Helper T cell (primary cell): ENCODE measurements around a stretch of chr11.

GRCh38 chr11:69642426-69643121, 1.6 kb downstream of the CCND1 start:
- PRO-cap, 2 experiments: peak in 1 of 2 experiments; most common minus-strand start chr11:69642810 (in 1)

- PRO-cap, 2 experiments: no peak in any of the 2 experiments
These were observed 13.9 kb downstream of the CCND1 start for GRCh38 chr11:69654697-69655376.

DNA sequence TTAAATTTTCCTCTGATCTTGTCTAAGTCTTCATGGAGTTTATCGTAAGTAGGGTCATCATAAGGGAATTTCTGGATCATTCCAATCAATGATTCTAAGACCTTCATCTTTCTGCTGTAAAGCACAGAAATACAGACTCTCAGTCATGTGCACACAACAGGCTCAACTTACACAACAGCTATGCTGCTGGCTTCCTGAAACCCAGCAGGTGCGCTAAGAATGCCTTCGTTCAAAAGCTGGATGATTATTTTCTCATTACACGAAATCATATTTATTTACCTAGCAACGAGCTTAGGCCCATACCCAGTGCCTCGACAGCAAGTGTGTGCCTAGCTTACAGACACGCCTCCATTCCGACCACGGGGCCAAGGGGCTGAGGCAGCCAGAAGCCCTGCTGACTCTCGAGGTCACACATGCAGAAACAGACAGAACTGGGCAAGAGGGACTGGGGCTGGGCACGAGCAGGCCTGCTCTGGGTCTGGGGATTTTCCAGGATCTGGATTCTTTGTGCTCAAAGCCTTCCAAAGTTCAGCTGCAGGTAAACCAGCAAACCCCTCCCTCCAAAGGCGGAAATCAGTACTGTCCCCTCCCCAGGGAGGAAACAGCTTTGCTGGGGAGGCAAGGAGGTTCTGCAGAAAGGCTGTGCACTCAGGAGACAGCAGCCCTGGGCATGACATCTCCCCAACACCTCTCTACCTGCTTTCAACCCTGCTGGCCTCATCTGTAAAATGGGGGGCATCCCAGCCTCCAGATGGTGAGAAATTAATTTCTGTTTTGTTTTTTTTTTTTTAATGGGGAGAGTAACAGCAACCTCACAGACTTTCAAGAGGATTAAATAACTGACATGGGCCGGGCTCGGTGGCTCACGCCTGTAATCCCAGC, 7.0 kb downstream of the LTO1 start:
- PRO-cap, 2 experiments: no peak in any of the 2 experiments

DNA sequence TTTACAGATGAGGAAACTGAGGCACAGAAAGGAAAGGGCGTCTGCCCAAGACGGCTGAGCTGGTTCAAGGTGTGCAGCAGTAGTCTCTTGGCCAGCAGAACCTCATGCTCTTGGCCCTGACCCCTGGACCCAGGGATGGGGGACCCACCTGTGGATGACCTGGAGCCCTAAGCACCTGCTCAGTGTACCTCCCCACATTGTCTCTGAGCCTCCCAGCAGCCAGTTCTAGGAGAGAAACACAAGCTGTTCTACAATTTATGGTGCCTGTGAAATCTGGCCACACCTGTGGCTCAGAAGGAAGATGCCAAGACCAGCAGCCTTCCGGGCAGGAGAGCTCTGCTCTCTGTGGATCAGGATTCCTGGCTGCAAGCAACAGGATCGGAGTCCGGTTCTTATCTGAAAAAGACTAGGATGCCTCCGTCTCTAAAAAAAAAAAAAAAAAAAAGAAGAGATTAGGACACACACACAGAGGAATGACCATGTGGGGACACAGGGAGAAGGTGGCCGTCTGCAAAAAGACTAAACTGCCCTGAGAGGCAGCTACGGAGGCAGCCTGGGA, 103.6 kb upstream of the ANO1 start:
- PRO-cap, 2 experiments: no peak in any of the 2 experiments

DNA sequence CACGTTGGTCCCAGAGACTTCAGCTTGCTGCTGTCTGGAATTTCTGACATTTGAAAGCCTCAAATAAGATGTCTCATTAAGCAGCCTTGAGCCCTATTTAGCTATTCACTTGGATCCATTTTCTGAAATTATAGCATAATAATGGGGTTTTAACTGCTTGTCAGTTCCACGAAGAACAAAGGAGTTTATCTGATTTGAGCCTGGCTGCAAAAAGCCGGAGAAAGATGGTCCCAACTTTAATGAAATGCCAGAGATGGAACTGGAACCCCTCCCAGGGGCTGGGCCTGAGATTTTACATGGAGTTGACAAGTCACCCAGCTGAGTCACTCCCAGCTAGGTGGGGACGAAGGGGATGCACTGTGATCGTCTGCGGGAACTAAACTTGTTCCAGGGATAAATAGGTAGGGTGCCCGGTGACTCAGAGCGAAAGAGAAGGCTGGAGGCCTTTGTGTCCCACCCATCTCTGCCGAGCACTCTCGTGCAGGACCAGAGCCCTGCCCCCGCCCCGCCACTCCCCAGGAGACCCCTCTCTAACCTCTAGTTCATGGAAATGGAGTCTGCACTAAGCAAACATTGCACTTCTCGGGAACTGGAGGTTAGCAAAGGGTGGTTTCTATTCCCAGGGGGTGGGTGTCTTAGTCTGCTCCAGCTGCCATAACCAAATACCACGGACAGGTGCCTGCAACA, 60.9 kb upstream of the FADD start:
- PRO-cap, 2 experiments: no peak in any of the 2 experiments

DNA sequence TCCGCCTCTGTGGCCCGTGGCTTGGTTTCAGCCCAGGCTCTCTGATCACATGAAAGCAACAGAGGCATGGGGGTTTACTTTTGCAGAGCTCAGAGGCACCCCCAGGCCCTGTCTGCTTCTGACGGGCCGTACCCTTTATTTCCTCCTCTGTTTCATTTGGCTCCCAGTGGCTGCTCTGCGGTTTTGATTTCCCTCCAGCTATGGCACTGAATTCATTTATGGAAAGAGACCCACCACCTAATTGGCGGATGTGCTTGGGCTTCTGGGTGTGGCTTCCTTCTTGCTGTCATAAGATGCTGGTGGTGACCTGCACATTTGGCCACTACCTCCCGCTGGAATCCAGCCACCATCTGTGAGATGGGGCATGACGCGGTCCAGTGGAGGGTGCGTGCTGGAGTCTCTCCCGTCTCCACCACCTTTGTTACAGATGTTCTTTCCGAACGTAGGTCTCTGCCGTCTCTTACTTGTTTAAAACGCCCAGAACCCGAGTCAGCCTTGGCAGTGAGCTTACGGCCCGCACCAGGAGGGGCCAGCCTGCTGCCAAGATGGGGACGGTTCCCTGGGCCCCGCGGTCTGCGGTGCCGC, 47.7 kb upstream of the FADD start:
- PRO-cap, 2 experiments: no peak in any of the 2 experiments

- PRO-cap, 2 experiments: no peak in any of the 2 experiments
These were observed 14.6 kb upstream of the FADD start for GRCh38 chr11:70188419-70188954.

- PRO-cap, 2 experiments: no peak in any of the 2 experiments
These were observed 3.0 kb downstream of the FADD start for GRCh38 chr11:70206098-70206481.

GRCh38 chr11:70209970-70210569, 7.0 kb downstream of the FADD start:
- PRO-cap, 2 experiments: no peak in any of the 2 experiments

GRCh38 chr11:70314808-70315209, 44.3 kb downstream of the PPFIA1 start:
- PRO-cap, 2 experiments: no peak in any of the 2 experiments

- PRO-cap, 2 experiments: no peak in any of the 2 experiments
These were observed 54.7 kb upstream of the CTTN start for GRCh38 chr11:70343532-70344079.

- PRO-cap, 2 experiments: no peak in any of the 2 experiments
These were observed 21.4 kb downstream of the CTTN start for GRCh38 chr11:70419348-70420473.

GRCh38 chr11:70456226-70456803, 58.0 kb downstream of the CTTN start:
- PRO-cap, 2 experiments: no peak in any of the 2 experiments

DNA sequence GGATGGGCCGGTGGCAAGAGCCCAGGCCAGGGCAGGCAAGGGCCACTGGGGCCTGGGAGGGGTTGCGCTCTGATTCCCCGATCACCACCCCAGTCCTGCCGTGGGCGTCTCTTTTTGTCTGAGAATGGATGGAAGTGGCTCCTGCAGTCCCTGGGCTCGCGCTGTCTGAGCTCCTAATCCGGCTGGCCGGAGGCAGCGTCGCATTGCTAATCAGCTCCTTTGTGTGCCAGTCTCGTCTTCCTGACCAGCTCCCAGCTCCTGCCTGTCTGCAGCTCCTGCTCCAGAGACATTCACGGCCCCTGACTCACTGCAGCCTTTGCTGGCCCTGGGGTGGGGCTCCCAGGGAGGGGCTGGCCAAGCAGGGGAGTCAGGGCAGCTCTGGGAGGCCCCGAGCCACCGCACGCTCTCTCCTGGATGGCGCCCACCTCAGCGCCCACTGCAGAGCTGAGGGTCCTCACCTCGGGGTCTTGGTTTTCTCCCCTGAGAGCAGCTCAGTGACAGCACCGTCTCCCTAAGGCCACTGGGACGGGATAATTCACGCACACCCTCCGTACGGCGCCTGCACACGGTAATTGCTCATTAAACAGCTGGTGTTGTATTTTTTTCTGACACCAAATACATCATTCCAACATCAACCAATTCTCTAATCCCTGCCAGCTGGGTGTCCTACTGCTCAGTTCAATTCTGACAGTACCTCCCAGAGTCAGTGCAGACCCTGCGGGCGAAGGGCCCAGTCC, 146.9 kb downstream of the CTTN start:
- PRO-cap, 2 experiments: no peak in any of the 2 experiments

GRCh38 chr11:70902056-70902617, 350.2 kb downstream of the SHANK2 start:
- PRO-cap, 2 experiments: no peak in any of the 2 experiments

DNA sequence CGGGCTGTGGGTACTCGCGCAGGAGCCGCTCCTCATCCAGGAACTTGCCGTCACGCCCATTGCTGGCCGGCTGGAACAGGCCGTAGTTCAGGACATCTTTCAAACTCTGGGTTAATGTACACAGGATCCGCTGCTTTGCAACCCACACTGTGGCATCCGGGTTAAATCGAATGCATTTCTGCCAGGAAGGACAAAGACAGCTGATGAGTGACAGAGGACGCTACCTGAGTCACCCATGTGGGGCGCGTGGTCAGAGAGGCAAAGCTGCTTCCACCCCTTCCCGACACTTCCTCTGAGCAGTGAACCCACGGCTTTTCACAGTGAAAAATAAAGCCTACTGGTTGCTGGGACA, 133.5 kb downstream of the SHANK2 start:
- PRO-cap, 2 experiments: no peak in any of the 2 experiments

GRCh38 chr11:71251712-71252304, 569 bp downstream of the SHANK2 start:
- PRO-cap, 2 experiments: no peak in any of the 2 experiments

DNA sequence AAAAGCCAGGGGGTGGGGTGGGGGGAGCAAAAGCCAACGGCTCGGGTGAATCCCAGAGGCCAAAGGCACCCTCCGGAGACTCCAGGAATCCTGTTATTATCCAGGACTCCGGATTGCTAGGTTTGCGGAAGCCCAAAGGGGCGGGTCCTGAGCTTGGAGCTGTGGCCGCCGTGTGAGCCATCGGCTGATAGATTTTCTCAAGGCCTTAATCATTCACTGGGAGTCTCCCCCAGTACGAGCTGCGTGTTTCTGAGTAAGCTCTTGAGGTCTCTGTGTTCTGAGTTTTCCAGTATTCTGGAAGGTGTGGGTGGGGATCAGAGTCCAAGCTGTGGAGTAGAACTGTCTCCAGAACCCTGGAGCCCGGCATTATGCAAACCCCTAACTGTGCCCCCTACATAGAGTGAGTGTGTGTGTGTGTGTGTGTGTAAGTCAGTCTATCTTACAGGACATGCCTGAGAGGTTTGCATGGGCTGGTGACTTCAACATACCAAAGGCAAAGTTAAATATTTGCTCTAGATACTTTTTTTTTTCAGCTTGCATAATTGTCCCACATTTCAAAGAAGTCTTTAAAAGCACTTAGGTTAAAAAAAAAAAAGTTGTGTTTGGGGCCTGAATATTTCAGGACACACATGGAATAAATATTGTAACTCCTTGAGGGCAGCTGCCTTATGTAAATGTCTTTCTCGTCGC, 905 bp upstream of the SHANK2 start:
- PRO-cap, 2 experiments: no peak in any of the 2 experiments

- PRO-cap, 2 experiments: no peak in any of the 2 experiments
These were observed 2.9 kb upstream of the SHANK2 start for GRCh38 chr11:71255153-71255851.

GRCh38 chr11:71390695-71391045, 57.5 kb downstream of the DHCR7 start:
- PRO-cap, 2 experiments: no peak in any of the 2 experiments